PC-3 (cell line): ENCODE measurements around the genes EDA2R and EFNB1.

DNA sequence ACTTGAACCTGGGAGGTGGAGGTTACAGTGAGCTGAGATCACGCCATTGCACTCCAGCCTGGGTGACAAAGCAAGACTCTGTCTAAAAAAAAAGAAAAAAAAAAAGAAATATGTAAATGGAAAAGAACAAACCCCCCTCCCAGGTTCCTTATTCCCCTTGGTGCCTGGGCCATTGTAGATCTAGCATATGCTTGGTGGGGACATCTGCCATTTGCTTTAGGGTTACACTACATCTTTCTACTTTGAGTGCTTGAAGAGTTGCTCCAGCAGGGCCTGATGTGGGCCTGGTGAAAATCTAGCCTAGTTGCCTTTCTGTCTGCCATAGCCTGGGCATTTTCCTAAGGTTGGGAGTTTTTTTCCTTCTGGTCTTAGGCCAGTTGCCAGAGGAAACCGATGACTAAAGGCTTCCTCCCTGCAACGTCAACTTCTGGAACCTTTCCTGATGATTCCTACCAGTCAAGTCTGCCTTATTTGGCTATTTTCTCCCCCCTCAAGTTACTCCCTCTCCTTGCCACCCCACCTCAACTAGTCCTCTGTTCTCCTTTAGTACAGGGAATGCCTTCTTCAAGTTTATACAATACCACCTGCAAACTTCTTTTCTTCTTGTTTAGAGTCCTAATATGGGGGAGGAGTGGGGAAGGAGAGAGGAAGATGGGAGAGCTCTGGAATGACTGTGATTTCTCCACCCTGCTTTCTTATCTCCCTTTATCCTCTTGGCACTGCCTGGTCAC, 10.4 kb downstream of the MSN start:
- RAMPAGE, long total RNA: no peak

DNA sequence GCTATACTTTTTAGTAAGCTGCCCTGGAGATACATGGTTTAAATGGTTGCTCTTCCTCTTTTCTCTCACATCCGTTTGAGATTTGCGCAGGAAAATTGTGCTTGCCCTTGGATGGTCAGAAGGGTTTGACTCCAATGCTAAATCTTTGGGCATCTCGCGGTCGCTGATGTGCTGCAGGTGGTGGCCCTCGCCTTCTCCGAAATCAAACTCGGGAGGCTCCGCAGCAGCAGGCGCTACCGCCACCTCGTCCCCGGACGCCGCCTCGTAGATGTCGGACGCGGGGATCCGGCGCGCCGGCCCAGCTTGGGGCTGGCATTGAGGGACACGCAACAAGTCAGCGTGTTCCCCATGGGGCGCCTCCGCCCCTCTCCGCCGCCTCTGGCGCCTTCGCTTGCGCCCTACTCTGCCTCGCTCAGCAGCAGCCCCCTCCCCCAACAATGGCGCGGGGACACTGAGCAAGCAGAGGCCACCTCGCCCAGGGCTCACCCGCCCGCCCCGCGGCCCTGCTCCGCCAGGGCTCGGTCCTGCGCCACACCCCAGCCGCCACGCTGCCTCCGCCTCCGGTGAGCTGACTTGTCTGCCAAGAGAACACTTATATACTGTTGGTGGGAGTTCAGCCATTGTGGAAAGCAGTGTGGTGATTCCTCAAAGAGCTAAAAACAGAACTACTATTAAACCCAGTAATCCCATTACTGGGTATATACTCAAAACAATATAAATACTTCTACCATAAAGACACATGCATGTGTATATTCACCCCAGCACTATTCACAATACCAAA, 154.6 kb downstream of the MSN start:
- RAMPAGE, long total RNA: no peak

- RAMPAGE, long total RNA: no peak
Observed at GRCh38 chrX:66638924-66639558, at the start of gene EDA2R. EDA2R (minus strand) TSS chrX:66639078.

DNA sequence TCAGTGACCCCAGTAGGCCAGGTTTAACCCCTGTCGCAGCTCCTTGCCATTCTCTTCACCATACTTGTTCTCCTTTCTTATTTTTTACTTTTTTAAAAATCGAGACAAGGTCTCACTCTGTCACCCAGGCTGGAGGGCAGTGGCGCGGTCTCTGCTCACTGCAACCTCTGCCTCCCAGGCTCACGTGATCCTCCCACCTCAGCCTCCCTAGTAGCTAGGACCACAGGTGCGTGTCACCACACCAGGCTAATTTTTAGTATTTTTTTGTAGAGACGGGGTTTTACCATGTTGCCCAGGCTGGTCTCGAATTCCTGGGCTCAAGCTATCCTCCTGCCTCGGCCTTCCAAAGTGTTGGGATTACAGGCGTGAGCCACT, 691 bp downstream of the YIPF6 start:
- RAMPAGE, long total RNA: no peak

DNA sequence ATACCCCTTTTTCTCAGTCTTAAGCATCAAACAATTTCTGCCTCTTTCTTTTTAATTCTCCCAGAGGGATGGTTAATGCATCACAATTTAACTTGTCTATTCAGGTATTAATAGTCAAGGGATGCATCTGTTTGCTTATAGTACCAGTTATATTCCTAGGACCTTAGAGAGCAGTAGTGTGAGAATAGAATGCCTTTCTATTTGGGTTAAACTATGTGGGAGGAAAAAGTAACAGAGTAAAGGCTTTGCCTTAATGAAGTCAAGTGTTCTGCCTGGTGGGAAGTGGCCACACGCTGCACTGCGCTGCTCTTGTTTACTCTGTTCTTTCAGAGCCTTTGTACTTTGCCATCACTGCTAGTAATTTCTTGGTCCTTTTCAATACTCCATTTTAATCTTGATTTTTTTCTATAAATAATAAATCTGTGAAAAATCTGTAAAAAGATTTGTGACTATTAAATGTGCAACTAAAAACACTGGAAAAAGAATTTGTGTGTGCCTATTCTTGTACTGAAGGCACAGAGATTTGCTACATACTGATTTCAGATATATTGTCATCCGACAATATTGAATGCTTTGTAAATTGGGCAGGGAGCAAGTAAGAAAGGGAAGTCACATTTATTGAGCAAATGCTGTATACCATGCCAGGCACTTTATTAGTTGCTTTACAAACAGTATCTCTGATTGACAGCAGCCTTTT, 38.1 kb downstream of the YIPF6 start:
- RAMPAGE, long total RNA: no peak

DNA sequence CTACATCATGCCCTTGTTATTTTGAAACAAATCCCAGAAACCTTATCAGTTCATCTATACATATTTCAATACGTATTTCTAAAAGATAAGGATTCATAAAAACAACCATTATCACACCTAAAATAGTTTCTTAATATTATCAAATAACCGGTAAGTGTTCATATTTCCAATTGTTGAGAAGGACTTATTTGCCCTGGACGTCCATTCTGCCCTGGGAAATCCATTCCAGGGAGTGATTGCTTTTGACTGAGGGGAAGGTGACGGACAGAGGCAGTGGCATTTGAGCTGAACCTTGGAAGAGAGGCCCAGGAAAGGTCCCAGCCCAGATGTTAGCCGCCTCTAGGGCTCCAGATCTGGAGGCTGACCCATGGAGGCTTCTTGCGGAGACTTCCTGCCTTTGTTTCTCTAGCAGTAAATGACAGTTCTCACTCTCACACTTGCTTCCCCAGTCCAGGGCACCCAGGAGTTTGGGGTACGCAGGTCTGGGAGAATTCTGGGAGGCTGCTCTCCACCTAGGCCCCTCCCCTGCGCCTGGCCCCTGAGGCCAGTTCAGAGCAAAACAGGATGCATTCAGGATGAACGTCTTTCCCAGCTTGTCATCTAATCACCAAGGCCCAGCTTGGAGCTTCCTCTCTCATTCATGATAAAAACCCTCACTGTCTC, 49.7 kb downstream of the STARD8 start:
- RAMPAGE, long total RNA: no peak

DNA sequence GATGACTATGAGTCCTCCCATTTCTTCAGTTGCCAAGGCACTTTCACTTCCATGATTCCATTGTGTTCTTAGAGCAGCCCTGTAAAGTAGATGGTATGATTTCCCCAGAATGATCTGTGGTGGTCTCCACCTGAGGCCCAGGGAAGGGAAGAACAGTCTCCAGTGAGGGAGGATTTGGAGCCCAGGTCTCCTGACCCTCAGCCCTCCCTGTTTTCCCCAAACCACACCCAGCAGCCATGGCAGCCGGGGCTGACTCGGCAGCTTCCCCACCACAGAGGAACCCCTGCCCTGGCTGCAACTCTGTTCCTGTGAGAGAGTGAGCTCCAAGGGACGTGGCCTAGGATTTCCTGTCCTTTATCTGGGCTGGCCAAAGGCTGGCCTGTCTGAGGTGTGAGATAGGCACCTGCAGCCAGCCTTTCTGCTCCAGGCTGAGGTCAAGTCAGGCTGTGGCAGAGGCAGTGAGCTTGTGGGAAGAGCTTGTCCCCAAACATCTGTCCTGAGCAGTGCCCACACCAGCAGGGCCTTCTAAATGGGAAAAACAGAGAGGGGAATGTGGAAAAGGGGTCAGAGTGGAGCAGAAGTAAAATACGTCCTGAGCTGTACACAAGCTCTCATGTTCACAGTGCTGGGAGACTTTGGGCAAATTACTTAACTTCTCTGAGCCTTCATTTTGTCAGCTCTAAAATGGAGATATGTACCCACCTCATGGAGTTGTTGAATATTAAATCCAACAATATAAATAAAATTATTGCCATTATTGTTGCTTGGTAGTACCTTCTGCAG, 52.9 kb downstream of the STARD8 start:
- RAMPAGE, long total RNA: no peak

GRCh38 chrX:68719489-68719881, 72.0 kb downstream of the STARD8 start:
- RAMPAGE, long total RNA: no peak

GRCh38 chrX:68828573-68829132, at the start of gene EFNB1:
EFNB1 (plus strand) TSS chrX:68829021.
- RAMPAGE, long total RNA: no peak

- RAMPAGE, long total RNA: no peak
Observed at GRCh38 chrX:68846433-68847056, 17.7 kb downstream of the EFNB1 start.

- RAMPAGE, long total RNA: no peak
Observed at GRCh38 chrX:68929523-68929894, 100.7 kb downstream of the EFNB1 start.

DNA sequence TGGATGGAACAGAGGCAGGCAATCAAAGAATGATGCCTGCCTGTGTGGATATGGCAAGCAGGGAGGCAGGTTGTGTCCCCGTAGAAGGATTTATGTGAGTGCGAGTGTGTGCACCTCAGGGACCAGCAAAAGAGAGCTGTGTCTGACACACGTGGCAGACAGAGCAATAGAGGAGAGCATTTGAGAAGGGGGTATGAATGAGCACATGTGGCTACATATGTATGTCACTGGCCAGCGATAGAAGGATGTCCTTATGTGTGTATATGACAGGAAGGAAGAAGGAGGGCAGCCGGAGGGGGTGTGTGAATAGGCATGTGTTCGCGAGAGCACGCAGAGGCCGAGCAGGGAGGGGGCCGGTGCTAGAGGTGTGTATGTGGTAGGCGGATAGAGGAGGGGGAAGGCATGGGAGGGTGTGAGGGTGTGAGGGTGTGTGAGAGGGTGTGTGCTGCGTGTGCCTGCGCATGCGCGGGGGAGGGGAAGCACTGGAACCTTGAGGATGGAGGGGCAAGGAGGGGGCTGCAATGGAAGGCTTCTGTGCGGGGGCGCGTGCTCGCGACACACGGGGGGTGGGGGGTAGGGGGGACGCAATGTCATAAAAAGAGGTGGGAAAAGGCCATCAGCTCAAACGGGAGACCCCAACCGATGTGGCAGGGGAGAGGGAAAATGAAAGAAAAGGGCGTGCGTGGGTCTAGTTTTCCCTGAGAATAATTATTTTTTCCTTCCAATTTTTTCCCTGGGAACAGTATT, 899 bp downstream of the PJA1 start:
- RAMPAGE, long total RNA: no peak

DNA sequence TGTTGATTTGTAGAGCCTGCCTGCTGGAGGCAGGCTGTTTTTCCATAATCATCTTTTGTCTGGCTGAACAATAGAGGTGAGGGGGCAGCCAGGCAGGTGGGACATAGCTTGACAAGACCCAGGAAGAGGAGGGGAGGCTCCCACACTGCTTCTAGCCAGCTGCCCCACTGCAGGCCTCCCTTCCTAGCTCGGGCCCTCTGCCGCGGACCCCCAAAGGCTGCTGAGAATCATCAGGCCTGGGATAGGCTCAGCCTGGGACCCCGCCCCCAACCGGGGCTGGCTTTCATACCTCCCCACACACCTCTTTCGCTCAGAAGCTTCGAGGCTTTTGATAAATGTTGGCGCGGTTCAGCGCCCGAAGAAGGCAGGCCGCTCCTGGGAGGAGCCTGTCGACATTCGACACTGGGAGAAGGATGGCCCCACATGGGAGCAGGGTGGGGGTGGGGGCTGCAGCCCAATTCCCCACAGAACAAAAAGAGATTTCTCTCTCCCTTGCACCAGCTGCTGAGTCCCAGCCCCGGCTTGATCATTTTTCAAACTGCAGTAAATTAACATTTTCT, 112.7 kb upstream of the PJA1 start:
- RAMPAGE, long total RNA: no peak

GRCh38 chrX:69990304-69990739, 59.4 kb downstream of the AWAT2 start:
- RAMPAGE, long total RNA: no peak

DNA sequence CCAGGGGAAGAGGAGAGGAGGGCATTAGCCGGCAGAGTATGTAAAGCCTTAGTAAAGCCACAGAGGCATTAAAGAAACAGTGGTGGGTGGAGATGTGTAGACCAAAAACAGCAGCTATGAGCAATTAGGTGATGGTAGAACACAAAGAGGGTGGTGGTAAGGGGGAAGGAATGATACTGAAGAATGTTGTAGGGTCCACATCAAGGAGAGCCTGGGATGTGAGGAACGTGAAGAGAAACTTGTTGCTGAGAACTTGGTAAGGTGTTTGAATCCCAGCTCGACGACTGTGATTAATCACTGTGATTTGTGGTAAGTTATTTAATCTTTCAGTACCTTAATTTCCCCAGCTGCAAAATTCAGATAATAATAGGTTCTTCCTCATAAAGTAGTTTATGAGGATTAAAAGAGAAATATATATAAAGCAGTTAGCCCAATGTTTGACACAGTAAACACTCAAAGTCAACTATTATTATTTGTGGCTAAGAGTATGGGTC, 2.4 kb downstream of the IGBP1 start:
- RAMPAGE, long total RNA: no peak

GRCh38 chrX:70433843-70434978, 10.4 kb upstream of the DLG3 start:
- RAMPAGE, long total RNA: no peak

DNA sequence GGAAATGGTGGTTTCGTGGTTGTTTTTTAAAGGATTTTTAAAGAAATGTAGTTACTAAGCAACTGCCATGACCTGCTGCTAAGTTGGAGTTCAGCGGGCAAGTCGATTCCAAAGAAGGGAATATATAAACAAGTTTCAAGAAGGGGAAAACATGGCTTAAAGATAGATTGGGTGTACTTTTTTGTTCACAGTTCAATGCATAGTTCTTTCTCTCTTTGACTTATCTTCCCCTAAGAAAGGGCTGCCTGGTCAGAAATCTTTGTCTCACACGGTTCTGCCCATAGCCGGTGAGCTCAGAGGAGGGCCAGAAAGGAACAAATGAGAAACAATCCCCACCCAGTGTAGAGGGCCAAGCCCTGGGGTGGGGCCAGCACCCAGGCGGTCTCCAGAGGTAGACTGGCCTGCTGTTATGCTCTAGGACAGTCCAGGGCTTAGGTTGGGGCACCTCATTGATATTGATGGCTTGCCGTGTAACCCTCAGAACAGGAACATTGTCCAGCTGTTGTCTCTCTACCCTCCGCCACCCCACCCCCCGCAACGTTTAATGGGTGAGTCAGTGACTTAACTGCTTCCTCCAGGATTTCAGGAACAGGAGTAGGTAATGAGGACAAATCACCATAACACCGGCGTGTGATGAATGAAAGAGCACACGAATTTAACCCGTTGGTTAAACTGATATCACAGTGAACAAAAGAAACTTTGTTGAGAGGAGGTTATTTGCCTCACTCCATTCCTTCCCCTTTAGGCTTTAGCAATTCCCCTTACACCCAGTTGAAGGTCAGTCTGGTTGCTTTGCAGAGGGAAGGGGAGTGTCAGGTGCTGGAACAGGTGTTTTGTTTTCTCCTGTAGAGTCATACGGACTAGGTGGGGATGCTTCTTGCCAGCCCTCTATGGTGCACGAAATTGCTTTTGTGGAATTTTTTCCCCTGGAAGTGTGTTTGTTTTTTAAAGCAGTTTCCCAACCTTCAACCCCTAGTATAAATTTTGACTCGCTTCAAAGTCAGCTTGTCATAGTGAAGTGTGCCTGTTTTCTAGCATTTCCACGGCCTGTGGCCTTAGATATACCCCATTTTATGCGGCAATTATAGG, 32.8 kb downstream of the DLG3 start:
- RAMPAGE, long total RNA: no peak

DNA sequence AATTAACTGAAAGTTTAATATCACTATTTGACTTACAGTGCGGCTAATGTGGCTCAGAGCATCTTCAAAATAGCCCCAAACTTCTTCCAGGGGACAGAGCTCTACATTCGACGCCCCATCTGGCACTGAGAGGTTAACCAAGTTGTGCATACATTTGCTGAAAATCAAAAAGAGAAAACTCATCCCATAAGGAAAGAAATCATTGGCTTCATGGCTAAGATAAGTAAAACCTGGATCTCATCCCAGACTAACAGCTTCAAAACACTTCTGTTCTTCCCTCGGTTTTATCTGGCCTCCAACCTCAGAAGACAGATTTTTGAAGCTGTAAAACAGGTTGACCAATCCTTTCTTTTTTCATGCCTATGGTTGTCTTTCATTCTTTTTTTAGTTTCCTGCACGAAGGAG, 107.5 kb downstream of the DLG3 start:
- RAMPAGE, long total RNA: no peak

- RAMPAGE, long total RNA: no peak
Observed at GRCh38 chrX:71103953-71104590, 2.5 kb downstream of the CXorf65 start.

GRCh38 chrX:71112687-71113024, 1.3 kb upstream of the IL2RG start:
- RAMPAGE, long total RNA: no peak